Metastatic Breast Carcinoma in the Ovary (tissue), 3 donors: ENCODE measurements around the gene BLCAP.

GRCh38 chr20:37228270-37228737 is 33.3 kb downstream of the GHRH start:
- PRO-cap, 3 experiments, result no peak in any of the 3 experiments

DNA sequence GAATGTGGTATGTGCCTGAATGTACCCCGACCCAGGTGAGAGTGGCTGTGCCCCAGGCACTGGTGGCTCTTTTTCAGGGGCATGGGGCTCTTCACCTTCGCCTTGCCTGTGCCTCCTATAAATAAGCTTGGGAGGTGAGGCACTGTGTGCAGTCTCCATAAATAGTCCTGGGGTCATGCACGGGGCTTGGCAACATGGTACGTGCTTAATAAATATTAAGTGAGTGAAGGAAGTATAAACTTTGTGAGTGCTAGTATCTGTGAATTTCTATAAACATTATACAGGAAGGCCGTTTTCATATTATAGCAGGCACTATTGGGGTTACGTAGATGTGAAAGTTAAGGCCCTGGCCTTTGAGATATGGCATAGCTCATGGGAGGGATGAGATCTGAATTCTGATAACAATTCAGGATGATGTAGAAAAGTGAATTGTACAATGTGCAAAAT is 32.9 kb downstream of the GHRH start:
- PRO-cap, 3 experiments, result no peak in any of the 3 experiments

DNA sequence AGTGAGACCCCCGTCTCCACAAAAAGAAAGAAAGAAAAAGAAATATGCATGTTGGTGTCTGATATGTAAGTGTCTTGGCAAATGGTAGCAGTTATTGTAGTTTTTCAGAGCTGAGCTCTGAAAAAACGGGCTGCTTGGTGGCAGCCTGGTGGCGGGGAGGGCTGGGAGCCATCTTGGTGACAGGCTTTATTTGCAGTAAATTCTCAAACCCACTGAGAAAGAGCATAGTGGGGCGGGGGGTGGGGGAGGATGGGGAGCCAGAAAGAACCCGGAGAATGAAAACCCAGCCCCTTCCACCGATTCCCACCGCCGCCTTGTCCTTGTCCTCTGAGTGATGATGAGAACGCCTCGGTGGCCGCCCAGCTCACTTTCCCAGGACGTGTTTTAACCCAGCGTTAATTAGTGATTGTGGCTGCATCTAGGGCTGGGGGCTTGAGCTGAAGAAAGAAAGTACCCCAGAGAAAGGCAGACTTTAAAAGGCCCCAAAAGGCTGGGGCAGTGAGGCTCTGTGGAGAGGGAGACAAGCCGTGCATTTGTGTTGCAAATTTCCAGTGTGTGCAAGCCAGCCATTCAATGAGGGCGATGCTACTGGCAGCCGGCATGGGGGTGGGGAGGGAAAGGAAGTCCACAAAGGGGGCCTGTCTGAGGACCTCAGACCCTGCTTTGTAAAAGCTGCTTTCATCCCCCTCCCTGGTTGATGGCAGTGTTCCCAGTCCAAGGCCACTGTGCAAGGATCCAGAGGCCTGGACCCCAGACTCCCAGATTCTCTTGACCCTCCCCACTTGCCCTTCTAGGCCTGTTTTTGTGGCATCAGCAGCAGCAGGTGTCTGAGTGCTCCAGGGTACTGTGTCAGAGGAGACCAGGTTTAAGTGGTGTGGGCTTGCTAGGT is 6.2 kb upstream of the GHRH start:
- PRO-cap, 3 experiments, result no peak in any of the 3 experiments

DNA sequence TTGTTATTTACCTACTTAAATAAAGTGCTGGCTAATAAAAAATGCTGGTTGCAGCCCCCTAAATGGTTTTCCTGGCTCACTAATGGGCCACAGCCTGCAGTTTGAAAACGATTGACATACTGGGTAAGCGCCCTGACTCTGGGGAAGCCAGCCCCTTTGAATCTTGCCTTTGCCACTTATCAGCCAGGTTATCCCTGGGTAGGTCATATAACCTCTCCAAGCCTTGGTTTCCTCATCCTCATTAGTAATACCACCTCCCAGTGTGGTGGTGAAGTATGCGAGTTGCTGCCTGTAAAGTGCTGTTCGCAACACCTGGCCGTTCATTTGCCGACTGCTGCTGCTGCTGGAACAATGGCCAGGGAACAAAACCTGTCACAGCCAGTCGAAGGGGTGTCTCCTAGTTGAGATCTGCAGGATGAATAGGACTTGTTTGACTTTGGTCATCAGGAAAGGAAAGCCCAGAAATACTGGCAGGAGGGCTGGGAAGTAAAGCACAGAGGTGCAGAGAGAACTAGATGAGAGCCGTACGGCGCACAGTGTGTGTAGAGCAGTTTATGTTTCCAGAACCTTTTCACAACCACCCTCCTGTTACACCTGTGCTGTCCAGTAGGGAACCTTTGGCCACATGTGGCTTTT is 6.1 kb downstream of the MANBAL start:
- PRO-cap, 3 experiments, result no peak in any of the 3 experiments

DNA sequence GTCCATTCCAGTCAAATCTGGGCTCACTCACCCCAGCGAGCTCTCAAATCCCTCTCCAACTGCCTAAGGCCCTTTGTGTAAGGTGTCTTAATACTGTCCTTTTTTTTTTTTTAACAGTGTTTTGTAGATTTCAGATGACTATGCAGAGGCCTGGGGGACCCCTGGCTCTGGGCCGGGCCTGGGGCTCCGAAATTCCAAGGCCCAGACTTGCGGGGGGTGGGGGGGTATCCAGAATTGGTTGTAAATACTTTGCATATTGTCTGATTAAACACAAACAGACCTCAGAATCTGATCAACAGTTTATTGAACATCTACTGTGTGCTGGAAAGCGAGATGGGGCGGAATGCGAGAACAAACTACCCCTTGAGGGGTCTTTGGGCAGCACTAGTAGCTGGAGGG is 59.2 kb downstream of the SRC start:
- PRO-cap, 3 experiments, result no peak in any of the 3 experiments

GRCh38 chr20:37411525-37411884 is 65.6 kb downstream of the SRC start:
- PRO-cap, 3 experiments, result no peak in any of the 3 experiments

GRCh38 chr20:37510453-37511659 is 10.2 kb upstream of the NNAT start:
- PRO-cap, 3 experiments, result no peak in any of the 3 experiments

GRCh38 chr20:37525981-37526846 is 1.5 kb downstream of the BLCAP start:
- PRO-cap, 3 experiments, result peak in 2 of 3 experiments; most common plus-strand start chr20:37526515 (in 2)

DNA sequence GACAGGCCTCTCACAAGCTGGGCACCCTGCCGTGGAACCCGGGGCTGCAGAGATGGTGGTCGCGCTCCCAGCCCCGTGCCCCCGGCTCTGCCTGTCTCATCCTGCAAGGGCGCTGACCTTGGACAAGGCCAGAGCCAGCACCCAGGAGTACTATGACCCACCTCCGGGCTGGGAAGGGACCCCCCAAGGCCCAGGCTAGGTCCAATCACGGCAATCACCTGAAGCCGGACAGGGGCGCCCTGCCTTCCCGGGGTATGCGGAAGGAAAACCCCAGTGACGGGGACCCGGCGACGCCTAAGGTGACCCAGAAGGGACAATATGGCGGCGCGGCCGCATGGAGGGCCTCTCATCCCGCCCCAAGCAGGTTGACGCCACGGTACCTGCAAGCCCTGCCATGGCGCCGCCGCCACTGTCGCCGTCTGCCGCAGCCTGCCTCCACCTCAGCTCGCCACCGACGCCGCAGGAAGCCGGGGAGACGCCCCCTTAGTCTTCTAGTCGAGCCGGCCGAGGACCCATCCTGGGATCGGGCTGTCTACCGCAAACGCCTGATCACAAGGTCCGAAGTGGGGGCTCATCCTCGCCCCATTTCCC is at the start of gene BLCAP:
BLCAP (minus strand) TSS at position 464 of the 591 bp plus-strand sequence.
- PRO-cap, 3 experiments, result peak in 3 of 3 experiments; most common minus-strand start position 421 of the sequence (in 2)

DNA sequence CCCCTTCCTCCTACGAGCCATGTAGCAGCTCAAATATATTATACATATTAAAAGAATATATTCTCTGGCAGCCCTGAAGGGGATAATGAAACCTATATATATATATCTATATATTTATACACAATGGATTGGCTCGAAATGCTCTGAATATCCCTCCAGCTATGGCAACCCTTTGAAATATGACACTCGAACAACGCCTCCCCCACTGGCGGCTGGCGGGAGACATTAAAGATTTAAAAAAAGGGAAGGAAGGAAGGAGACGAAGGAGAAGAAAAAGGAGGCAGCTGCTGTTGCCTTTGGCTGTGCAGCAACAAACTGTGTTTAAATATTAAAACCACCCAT is 39.8 kb upstream of the BLCAP start:
- PRO-cap, 3 experiments, result no peak in any of the 3 experiments

DNA sequence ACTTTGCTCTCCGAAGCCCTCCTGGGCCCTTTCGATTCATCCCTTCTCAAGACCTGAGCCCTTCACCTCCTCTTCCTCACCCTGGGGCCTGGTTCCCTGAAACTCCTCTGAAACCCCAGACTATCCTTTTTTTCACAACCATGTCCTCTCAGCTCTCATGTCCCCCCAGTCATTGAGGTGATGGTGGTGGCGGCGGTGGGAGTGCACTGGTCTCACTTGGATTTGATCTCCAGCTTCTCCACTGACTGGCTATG is 395 bp downstream of the CTNNBL1 start:
- PRO-cap, 3 experiments, result no peak in any of the 3 experiments

DNA sequence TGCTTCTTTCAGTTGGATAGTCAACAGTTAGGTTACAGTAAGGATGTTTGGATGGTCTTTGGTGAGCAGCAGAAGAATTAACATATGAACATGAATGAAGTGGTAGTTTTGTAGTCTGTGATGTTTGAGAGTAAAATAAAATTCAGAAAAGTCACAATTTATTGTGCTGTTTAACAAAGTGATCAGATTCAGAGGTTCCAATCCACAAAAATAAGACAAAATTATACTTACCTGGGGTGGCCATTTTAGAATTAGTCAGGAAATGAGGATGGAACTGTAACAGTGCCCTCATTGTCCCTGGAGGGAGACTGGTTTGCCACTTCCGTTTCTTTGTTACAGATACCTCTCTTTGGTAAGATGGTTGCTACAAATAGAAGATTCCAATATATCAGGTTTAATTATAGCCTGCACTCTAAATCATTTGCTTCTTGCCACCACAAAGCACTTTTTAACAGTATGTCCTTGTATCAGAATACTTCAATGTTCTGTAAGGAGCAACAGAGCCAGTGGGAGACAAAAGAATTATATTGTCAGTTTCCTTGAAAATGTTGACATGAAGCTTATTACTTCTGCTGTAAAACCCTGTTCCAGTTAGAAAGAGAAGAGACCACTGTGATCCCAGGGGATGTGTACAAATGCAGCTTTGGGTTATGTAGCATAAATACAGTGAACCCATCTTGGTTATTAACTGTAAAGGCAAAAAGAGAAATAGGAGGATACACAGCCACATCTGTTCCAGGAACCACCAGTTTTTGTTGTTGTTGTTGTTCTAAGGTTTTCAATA is 95.7 kb downstream of the CTNNBL1 start:
- PRO-cap, 3 experiments, result no peak in any of the 3 experiments

DNA sequence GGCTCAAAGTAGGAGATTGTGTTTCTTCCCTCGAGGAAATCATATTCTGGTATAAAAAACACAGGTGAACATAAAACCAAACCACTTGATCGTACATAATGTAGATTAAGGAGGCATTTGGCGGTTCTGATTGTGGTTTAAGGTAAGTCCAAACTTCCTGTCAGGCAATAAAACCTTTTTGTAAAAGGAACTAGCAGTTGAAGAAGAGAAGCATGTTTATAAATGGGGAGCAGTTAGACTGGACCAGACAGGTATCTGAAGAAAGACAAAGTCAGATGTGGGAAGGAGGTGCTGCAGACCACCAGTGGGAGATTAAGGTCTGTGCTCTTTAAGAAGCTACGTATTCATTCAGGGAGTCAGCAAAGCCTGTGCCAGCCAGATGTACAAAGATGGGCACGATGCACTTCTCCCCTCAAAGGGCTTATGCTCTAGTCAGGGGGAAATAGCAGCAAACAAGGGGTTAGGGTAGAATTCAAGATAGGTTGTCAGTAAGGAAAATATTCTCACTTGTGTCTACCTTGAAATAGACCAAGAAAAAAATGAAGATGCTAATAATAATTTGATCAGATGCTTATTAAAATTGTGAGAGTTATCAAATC is 35.8 kb downstream of the RPRD1B start:
- PRO-cap, 3 experiments, result no peak in any of the 3 experiments

- PRO-cap, 3 experiments, result no peak in any of the 3 experiments
These were observed 42.1 kb downstream of the TGM2 start for GRCh38 chr20:38122942-38123298.

DNA sequence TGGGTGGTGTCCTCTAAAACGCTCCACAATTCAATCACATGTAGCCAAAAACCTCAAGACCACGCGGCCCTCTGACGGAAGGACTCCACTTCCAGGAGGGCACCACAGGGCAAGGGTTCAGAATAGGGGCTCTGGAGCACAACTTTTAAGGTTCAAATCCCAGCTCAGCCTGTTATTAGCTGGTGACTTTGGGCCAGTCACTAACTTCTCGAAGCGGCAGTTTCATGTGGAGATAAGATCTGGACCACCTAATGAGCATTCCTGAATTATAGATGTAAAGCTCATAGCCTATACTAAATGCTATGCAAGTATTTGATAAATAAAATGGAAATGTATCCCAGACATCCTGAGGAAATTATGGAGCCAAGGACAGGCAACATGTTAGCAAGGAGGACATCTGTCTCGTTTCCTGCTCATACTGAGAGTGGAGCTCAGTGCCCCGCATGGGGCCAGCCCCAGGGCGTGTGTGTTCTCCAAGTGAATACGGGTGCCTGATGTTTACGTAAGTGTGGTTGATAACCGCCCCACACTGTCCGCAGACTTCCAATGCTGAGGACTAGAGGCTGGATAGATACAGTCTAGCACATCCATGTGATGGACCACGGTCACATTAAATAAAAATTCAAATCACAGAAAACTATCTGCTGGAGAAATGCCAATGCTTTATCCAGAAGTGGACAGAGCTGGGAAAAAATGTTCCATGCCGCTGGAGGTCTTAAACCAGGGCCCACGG is 25.2 kb downstream of the TGM2 start:
- PRO-cap, 3 experiments, result no peak in any of the 3 experiments

- PRO-cap, 3 experiments, result no peak in any of the 3 experiments
These were observed 6.1 kb upstream of the TGM2 start for GRCh38 chr20:38170848-38171929.

GRCh38 chr20:38191141-38191329 is 26.0 kb upstream of the TGM2 start:
- PRO-cap, 3 experiments, result no peak in any of the 3 experiments

- PRO-cap, 3 experiments, result peak in 2 of 3 experiments; most common plus-strand start chr20:38300213 (in 1)
These were observed 3.9 kb upstream of the BPI start for GRCh38 chr20:38300126-38300419.

DNA sequence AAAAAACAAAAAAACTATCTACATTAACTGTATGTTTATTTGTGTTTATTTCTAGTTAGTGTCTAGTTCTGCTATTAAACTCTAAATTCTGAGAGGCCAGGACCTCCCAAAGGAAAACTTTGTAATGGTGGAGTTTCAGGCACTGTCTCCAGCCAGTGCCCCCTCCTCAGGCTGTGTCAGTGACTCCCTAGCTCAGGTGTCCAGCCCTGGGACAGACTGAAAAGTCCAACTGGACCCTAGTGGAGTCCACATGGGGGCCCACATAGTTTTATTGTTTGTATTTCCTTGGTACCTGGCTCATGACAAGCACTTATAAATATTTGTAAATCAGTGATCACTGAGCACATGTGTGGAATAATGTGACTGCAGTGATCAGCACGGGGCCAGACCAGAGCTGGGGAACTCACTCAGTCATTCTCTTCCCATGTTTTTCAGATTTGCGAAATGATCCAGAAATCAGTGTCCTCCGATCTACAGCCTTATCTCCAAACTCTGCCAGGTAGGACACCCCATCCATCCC is 14.0 kb downstream of the LBP start:
- PRO-cap, 3 experiments, result no peak in any of the 3 experiments

DNA sequence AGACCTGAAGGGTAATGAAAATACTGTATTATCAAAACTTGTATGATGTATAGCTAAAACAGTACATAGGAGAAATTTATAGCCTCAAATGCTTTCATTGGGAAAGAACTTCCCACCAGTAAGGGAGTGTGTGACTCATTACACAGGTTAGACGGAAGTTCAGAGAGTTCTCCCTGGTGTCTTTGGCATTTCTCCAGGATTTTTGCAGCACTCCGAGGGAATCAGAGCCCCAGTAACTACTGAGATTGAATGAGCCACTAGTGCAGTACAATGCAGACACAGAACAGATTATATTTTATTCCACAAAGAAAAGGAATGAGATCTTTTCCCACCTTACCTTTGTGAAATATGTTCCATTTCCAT is 12.4 kb upstream of the RALGAPB start:
- PRO-cap, 3 experiments, result no peak in any of the 3 experiments